ENCODE measurements around a stretch of chr20.

DNA sequence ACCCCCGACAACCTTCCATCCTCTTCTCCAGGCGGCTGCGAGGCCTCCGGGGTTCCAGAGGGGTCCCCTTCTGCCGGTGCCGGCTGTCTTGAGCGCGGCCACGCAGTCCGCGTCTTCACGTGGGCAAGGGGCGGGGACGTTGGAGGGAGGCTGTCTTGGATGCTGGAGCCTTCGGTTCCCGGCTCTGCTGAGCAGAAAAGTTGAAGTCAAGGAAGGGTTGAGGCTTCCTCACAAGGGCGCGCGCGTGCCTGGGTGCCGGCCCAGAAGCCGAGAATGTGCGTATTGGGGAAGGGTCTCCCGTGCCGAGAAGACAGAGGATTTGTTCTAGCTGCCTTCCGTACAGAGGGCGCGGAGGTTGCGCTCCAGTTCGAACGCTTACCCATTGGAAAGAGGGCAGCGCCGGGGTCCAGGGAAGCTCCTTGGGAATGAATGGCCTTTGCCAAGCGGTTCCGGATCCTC lies 2.3 kb upstream of the TFAP2C start:
- PRO-cap: no peak
- CAGE, long polyA plus RNA: no peak

DNA sequence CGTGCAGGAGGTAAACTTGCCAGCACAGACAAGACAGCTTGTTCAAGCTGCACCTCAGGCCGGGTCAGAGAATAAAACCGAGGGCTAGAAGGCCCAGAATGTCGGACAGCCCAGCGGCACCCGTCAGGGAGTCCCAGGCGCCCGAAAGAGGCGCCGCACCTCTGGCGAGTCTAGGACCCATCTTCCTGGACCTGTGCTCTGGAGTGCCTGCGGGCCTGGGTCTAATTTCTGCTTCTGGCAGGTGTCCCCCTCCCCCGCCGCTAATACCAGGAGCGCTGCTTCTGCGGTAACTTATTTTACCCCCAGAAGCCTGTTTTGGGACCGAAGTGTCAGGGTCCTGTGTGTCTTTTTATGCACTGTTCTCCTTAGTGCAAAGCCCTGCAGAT lies 1.7 kb upstream of the TFAP2C start:
- PRO-cap: no peak
- CAGE, long polyA plus RNA: no peak

- PRO-cap: no peak
- CAGE, long polyA plus RNA: no peak
Observed at GRCh38 chr20:56703181-56703783, 74.2 kb downstream of the TFAP2C start.

DNA sequence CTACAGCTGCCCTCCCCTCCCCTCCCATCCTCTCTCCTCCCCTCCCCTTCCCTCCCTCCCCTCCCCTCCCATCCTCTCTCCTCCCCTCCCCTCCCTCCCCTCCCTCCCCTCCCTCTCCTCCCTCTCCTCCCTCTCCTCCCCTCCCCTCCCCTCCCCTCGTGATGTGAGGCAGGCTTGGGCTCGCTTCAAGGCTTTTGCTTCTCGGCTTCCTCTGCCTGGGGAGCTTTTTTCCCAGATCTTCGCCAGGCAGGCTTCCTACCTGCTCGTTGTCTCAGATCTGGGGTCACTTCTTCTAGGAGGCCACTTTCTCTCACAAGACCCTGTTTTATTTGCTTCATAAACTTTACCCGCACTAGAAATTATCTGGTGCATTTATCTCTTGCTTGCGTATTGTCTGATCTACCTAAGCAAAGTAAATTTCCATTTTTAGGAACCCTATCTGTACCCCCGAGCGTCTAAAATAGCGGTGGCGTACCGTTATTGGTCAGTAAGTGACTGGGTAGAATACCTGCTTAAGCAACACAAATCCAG lies 150.8 kb downstream of the TFAP2C start:
- PRO-cap: no peak
- CAGE, long polyA plus RNA: no peak

GRCh38 chr20:56808440-56809419 lies 179.6 kb downstream of the TFAP2C start:
- PRO-cap: no peak
- CAGE, long polyA plus RNA: no peak

DNA sequence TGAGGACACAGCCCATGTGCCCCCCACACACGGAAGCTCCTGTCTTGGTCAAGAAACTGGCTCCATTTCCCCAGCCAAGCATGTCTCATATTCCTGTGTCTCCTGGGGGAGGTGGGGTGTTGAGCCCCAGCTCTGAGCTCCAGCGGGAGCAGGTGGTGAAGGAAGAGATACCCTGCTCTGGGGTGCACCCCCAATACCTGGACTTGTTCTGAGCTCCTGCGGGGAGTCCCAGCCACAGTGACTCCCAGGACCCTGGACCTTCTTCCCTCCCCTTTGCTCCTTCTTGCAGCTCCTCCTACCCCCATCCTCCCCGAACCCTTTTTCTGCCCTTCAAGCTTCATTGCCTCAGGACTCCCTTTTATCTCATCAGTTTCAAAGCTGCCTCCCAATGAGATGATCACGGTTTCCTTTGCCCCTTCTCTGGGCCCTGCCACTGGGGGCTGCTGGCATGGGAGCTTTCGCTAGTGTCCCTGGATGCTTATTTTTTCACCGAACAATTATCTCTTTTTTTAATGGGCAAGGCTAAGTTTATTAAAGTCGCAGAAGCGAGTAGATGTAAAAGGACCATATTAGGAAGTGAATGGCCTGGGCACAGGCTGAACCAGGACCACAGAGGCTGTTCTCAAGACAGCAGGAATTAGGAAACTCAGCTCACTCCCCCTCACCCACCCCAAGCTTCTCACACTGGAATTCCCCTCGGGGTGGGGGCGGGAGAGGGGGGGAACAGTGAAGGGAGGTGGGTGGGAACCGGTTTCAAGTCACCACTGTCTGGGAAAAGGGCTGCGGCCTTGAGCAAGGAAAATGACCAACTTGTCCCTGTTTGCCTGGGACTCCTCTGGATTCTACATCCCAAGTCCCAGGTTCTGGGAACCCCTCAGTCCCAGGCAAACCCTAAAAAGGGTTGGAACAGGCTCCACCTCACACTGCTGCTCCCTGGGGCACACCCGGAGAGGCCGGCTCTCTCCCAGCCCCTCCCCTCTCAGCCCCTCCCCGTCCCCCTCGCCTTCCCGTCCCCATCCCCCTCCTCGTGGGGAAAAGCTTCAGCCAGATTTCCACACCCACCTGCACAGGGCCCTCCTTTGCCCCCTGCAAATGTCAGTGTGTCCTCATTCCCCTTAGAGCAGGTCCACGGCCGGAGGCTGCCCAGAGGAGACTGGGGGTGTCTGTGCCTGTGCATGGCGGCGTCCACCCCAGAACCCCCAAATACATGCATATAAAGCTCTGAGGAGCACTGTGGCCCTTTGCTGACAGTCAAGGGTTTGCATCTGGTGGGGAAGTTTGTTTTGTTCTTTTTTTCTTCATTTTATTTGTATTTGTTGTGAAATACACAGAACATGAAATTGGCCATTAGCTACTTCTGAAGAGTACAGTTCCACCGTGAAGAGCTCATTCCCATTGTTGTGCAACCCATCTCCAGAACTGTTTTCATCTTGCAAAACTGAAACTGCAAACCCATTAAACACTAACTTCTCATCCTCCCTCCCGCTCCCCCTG lies 230.7 kb downstream of the TFAP2C start:
- PRO-cap: no peak
- CAGE, long polyA plus RNA: no peak

- PRO-cap: no peak
- CAGE, long polyA plus RNA: no peak
Observed at GRCh38 chr20:57265855-57266551, 438 bp downstream of the BMP7 start.

GRCh38 chr20:57392255-57393471 lies 1.5 kb downstream of the RBM38 start:
- PRO-cap: bidirectional peak, plus-strand start at chr20:57393133, minus-strand start at chr20:57392794
- CAGE, long polyA plus RNA: no peak

DNA sequence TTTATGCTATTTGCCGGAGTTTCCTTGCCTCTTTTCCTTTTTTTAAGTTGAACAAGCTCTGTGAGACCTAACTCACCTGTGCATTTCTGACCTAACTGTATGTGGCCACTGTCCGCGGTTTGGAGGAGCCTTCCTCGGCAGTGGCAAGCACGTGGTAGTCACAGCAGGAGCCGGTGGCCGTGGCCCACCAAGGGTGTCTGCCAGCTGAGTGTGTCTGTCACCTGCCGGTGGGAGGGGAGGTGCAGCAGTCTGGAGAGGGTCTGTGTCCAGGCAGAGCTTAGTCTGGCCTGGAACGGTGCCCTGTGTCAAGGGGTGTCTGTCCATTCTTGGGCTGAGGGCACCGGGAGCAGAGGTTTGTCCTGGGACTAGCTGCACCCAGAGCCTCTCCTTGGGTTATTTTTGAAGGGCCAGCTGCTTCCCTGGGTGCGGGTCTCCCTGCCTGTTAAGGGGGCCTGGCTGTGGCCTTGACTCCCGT lies 5.0 kb downstream of the RBM38 start:
- PRO-cap: no peak
- CAGE, long polyA plus RNA: no peak

DNA sequence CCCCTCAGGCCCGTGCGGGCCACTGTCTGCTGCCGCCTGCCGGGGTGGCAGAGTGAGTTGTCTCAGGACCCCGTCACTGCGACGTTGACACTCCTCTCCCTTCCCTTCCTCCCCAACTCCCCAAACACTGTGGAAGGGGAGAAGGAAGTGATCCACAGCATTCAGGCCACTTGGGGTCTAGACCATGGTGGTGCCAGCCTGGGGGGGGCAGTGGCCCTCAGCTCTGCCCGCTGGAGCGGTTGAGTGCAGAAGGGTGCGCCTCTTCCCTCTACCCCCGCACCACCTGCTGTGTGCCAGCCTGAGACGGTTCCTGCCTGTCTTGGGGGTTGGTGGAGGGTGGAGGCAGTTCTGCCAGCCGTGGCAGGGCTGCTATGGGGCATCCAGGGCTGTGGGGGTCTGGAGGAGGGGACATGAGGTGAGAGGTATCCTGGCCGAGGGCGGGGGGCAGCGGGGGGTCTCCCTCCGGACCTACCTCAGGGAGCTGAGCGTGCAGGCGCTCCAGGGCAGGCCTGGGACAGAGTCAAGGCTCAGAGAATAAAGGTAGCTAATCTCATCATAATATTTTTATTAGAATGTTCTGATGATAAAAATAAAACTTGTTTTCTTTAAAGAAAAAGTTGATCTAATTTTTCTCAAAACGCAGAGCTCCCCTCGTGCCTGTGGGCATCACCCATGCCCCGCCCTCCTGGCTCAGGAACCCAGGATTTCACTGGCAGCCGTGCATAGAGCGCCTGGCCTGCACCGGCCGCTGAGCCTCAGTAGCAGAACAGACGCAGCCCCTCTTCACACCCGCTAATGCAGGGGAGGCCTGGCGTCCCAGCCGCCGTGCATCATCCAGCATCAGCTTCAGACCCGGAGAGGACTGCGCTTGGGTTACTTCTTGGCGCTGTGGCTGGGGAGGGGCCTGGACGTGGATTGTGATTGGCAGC lies 17.8 kb downstream of the RBM38 start:
- PRO-cap: no peak
- CAGE, long polyA plus RNA: no peak

GRCh38 chr20:57435414-57436284 lies 44.5 kb downstream of the RBM38 start:
- PRO-cap: no peak
- CAGE, long polyA plus RNA: no peak

GRCh38 chr20:57441595-57441942 lies 50.4 kb downstream of the RBM38 start:
- PRO-cap: no peak
- CAGE, long polyA plus RNA: no peak

DNA sequence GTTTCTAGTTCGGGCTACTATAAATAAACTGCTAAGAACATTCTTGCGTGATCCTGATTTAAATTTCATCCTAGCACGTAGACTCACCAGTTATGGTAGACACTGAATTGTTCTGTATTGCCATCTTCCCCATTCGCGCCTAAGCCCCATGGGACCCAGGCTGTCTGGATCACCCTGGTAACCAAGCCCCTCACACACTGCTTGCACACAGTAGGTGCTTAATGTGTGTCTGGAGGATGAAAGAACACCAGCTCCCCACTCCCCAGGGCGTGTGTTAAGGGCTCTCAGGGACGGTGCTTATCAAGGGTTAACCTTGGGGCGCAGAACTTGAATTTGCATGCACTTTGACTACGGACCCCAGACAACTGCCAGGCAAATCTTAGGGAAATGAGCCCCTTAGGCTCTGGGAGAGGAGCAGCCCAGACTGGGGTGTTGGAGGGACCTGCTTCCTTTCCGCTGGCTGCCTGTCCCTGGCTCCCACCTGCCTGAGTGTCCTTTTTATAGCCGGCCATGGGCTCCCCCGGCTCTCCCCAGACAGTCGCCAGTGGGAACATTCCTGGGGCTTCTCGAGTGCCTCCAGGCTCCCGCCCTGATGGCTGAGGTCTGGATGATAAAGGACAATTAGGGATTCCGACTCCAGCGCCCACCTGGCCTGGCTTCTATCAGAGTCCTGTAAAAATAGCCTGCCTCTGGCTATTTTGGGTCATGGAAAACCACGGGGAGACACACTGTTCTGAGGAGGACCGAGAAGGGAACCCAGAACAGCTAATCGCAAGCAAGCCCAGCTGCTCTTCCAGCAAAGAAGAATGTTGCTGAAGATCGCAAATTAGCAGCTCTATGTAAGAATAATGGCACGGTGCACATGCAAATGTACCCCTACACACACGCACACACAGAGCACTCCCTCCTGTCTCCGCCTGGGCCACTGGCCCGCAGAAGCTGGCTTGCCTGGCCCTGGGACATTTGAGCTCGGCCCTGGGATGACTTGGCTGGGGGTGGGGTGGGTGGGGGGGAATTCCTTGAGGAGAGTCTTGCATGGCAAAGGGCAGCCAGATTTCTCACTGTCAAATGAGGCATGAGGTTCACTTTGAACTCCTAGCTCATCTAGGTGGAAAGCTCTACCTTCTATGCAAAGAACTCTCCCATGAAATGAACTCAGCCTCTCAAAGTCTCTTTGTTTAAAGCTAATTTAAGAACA lies 55.6 kb downstream of the CTCFL start:
- PRO-cap: no peak
- CAGE, long polyA plus RNA: no peak

DNA sequence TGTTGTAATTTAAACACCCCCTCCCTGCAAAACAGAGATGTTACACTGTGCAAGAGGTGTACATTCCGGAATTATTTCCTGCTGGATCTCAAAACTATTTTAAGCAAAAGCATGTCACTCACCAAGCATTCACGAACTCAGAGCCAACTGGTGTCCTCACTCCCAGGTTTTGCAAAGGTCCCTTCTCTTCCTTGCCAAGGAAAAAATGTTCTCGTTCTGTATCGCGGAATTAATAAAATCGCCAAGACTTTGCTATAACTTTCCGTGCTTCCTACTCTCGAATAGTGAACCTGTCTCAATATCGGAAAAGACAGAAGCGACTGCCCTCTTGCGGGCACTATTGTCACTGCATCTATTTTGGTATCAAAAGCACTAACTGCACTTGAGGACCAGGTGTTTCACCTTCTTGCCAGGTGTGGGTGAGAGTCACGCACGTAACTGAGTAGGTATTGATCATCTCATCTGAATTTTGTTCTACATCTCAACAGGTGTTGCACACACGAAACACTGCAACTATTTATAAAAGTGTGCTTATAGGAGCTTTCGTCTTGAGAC lies 29.8 kb downstream of the CTCFL start:
- PRO-cap: no peak
- CAGE, long polyA plus RNA: no peak

- PRO-cap: no peak
- CAGE, long polyA plus RNA: no peak
Observed at GRCh38 chr20:57548126-57548753, 12.7 kb upstream of the PCK1 start.

DNA sequence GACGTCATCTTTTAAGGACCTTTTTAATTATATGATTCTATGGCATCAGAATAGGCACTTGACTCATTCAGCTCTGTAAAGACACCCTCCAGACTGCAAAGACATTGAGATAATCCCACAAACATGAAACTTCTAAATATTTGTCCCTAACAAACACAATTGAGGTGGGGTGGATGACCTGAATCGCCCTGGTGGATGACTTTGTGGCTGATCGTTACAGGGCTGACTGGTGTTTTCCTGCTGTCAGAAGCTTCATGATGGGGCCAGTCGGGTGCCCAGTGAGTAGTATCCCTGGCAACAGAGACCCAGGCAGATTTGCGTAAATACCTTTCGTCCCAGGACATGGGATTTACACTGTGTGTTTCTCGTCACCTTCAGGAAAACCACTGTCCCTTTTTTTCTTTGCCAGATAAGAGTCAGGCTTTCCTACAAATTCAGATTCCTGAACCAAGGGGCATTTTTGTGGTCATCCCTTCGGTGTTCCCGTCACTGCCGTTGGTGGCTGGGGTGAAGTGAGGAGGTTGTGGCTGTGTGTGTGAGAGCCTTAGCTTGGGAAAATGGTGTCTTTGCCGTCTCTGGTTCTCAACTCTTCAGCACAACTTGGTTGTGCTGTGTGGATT lies 5.3 kb upstream of the PCK1 start:
- PRO-cap: no peak
- CAGE, long polyA plus RNA: no peak

- PRO-cap: no peak
- CAGE, long polyA plus RNA: no peak
Observed at GRCh38 chr20:57564478-57564778, 3.5 kb downstream of the PCK1 start.

GRCh38 chr20:57630193-57630569 lies 10.0 kb upstream of the ZBP1 start:
- PRO-cap: no peak
- CAGE, long polyA plus RNA: no peak

- PRO-cap: no peak
- CAGE, long polyA plus RNA: no peak
Observed at GRCh38 chr20:57650468-57650844, 30.2 kb upstream of the ZBP1 start.

DNA sequence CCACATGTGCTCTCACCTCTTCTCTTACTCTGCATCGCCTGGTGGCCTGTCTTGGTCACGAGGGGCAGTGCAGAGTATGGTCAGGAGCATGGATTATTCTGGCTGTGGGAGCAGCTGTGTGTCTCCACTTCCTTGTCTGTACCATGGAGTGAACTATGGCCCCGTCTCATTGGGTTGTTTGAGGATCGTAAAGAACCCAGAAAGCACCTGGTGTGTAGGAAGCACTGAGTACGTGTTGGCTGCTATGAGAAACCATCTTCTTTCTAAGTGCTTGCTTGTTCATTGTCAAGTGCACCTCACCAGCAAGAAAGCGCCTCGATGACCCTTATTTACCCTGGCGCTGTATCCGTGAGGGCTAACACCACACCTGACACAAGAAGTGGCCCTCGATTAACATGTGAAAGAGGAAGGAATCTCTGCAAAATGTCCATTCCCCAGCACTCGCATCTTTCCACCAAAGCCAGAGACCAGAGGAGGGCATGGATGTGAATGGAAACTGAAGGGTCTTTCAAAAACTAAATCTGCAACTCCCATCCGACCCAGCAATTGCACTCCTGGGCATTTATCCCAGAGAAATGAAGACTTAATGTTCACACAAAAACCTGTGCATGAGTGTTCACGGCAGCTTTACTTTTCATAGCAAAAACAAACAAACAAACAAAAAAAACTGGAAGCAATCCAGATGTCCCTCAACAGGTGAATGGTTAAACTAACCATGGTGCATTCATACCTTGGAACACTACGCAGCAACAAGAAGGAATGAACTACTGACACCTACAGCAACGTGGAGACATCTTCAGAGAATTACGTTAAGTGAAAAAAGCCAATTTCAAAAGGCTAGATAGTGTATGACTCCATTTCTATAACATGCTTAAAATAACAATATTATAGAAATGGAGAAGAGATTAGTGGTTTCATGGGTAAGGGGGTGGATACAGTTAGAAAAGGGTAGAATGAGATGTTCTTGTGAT lies 32.4 kb downstream of the PMEPA1 start:
- PRO-cap: no peak
- CAGE, long polyA plus RNA: no peak

Data from B cell (primary cell).